ENCODE measurements around the gene ERGIC1.

DNA sequence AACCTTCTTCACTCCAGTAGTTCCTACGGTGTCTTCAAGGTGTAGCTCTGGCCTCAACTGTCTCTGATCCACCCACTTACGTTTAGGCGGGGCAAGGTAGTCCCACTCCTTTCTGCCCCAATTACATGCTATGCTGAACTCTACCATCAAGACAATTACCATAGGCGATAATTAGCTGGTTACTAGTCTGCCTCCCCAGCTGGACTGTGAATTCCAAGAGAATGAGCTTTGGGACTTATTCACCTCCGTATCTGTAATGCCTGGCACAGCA, 51.0 kb downstream of the DUSP1 start:
- PRO-cap: no peak
- RAMPAGE, long total RNA, 2 experiments: no peak in any of the 2 experiments

- PRO-cap: bidirectional peak, plus-strand start at chr5:172731628, minus-strand start at chr5:172731514
- RAMPAGE, long total RNA, 2 experiments: no peak in any of the 2 experiments
Observed at GRCh38 chr5:172731379-172732156, 39.4 kb downstream of the DUSP1 start.

GRCh38 chr5:172768273-172769516, 2.3 kb downstream of the DUSP1 start:
- PRO-cap: bidirectional peak, plus-strand start at chr5:172768760, minus-strand start at chr5:172768531; bidirectional peak, plus-strand start at chr5:172769126, minus-strand start at chr5:172768916
- RAMPAGE, long total RNA, 2 experiments: no peak in any of the 2 experiments

- PRO-cap: no peak
- RAMPAGE, long total RNA, 2 experiments: no peak in any of the 2 experiments
Observed at GRCh38 chr5:172833074-172833350, 1.0 kb upstream of the ERGIC1 start.

DNA sequence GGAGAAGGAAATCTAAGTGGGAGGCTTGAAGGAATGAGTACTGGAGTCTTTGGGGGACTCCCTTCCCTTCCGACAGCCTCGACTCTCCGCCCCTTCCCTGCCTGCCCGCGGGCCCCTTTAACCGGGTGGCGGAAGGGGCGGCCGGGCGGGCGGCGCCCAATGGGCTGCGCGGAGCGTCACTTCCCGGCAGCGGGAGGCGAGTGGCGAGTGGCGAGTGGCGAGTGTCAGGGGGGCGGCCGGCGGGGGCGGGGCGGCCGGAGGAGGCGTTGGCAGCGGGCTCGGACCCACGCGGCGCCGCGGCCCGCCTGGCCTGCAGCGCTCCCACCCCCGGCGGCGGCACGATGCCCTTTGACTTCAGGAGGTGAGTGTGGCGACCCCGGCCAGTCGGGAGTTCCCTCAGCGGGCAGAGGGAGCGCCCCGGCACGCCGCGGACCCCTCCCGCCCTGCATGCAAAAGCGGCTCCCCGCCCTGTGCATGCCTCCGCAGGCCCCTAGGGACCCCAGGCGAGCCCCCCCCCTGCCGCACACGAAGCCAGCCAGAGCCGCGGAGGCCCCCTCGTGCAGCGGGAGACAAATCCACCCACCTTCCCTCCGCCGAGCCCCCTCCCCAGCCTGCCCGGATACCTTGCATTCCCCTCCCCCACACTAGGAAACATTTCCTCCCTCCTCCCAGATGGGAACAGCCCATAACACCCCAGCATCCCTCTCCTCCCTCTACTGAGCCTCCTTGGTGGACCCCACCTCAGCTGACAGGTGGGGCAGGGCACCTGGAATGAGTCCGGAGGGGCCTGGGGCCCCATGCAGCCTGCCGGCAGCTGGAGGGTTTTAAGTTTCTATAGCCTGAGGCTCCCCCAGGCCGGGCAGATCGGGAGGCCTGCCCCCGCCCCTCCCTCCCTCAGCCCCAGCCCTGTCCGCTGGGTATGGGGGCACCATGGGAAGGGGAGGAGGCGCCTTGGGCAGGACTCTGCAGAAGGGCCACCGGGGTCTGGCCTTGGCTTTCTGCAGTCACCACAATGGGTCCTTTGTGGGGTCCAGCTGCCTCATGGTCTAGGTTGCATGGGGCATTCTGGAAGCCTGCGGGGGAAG, at the start of gene ERGIC1:
TSS of gene ERGIC1 (plus strand) at position 179 of the 1,085 bp plus-strand sequence.
- PRO-cap: bidirectional peak, plus-strand start at position 179 of the sequence, minus-strand start at position 119 of the sequence
- RAMPAGE, long total RNA, 2 experiments: start-site peak on the plus strand in 2 of 2 experiments, centred at positions 277 to 289 of the sequence, 97 to 132 reads per replicate

GRCh38 chr5:172846972-172847235, 12.9 kb downstream of the ERGIC1 start:
- PRO-cap: no peak
- RAMPAGE, long total RNA, 2 experiments: no peak in any of the 2 experiments

DNA sequence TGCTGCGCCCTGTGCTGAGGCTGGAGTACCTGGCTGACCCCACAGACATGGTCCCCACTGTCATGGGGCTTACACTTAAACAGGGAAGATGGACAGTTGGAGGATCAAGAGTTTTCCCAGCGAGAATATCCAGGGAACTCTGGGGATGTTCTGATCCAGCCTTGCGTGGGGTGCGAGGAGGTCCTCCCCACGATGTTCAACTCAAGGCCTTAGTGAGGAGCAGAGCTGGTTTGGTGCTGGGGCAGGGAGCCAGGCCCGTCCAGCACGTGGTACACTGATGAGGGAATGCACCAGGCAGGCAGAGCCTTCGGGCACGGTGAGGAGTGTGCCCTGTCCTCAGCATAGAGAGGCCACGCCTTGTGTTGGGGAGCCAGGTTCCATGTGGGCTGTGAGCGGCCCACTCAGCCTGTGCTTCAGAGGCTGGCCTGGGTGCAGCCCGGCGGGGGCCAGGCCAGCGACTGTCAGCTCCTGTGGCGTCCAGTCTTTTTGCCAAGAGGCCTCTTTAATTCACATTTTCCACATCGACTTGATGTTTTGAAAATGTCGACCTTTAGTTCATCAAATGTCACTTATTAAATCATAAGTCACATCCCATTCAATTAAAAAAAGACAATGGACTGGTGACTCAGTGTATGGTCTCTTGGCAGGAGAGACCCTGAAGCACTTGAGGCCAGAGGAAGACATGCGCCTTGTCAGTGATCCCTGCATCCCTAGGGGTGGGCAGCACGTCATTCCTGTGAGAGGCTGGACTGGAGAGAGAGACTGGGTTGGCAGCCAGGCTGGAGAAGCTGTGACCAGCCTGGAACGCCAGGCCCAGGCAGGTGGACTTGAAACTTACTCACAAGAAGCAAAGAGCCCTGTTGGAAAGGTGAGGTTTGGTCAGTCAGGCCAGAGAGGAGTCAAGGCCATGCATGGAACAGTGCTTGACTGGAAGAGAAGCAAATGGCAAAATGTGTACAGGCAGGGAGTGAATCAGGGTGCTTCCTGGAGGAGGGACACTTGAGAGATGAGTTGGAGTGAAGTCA, 21.7 kb downstream of the ERGIC1 start:
- PRO-cap: no peak
- RAMPAGE, long total RNA, 2 experiments: no peak in any of the 2 experiments

DNA sequence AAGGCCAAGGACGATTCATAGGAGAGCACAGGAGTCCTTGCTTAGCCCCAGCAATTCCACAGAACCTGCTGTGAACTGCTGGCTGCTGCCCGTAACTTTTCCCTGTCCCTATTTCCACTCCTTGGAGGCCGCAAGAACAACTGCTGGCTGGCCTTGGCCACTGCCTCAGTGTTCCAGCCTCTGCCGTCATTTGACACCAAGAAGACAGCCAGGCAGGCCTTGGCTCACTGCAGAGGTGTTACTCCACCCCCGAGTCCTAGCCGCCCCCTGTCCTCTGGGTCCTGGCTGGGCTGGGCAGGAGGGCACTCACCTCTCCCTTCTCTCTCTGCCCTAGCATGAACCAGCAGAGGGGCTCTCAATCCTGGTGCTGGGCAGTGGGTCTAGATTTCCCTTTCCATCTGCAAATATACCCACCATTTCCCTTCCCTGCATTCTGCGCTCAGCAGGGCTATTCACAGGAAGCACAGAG, 33.3 kb downstream of the ERGIC1 start:
- PRO-cap: no peak
- RAMPAGE, long total RNA, 2 experiments: no peak in any of the 2 experiments

DNA sequence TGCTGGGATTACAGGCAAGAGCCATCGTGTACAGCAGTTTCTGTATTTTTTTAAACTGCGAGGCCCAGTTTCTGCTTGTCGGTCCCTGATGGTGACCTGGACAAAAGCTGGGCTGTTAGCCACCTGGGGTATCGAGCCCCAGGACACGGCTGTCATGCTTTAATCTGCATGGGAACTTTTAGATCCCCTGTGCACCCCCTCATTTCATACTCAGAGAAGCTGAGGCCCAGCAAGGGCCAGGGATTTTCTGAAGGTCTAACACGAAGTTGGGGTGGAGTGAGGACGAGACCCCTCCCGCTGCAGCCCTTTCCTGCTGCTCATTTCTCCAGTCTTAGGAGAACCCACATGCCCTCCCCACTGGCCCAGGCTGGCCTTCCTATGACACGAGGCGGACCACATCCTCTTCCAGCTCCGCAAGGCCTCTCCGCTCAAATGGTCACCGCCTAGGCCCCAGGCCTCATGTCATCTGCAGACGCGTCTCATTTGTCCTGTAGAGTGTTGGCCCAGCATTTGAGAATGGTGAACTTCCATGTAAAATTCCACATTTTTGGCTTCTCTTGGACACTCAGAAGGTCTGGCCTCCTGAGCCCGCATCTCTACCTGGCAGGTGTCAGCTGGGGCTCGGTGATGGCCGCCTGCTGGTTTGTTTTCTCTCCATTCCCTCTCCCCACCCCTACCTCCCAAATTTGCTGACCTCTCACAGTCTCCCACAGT, 51.5 kb downstream of the ERGIC1 start:
- PRO-cap: no peak
- RAMPAGE, long total RNA, 2 experiments: no peak in any of the 2 experiments

DNA sequence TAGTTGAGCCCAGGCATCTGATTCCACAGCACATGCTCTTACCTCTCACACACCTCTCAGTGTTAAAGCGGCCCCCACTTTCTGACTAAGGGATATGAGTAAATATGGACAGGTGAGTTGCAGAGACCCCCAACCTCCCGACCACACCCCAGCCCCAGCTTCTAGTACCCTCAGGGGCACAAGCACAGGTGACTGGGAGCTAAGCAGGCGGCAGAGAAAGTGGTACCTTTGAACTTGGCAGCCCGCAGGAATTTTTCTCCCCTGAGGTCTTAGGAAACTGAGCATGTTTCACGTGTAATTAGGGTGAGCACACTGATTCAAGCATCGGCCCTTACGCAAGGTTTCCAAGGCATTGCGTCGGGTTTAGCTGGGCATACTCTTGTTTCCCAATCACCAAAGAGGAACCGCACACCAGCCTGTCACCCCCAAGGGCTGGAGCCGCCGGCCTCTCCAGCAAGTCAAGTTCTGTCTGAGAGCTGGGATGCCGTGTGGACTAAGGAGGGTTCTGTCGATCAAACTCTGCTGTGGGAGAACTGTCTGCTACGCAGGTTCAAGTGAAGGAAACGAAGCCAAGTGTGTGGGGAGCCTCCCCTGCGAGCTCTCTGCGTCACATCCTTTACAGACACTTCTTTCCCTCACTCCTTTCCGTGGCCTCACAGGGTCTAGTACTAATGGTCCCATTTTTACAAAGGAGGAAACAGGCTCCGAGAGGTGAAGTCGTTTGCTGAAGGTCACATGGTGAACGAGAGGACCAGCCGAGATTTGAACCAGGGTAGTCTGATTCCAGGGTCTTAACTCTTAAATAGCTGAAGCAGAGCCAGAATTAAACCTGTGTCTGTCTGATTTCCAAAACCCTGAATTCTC, 53.0 kb downstream of the ERGIC1 start:
- PRO-cap: bidirectional peak, plus-strand start at position 422 of the sequence, minus-strand start at position 221 of the sequence; bidirectional peak, plus-strand start at position 456 of the sequence, minus-strand start at position 467 of the sequence
- RAMPAGE, long total RNA, 2 experiments: no peak in any of the 2 experiments

DNA sequence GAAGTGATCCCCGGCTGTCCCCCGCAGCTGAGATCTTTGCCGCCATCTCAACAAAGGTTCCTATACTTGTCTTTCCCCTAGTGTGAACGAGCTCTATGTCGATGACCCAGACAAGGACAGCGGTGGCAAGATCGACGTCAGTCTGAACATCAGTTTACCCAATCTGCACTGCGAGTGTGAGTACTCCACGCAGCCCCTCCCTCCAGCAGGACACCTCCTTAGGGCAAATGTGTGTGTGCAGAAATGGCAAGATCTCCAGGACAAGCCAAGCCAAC, 49.7 kb upstream of the RPL26L1 start:
- PRO-cap: no peak
- RAMPAGE, long total RNA, 2 experiments: no peak in any of the 2 experiments

- PRO-cap: no peak
- RAMPAGE, long total RNA, 2 experiments: no peak in any of the 2 experiments
Observed at GRCh38 chr5:173235901-173236486, 988 bp upstream of the NKX2-5 start.

- PRO-cap: no peak
- RAMPAGE, long total RNA, 2 experiments: no peak in any of the 2 experiments
Observed at GRCh38 chr5:173238115-173239116, 3.4 kb upstream of the NKX2-5 start.

DNA sequence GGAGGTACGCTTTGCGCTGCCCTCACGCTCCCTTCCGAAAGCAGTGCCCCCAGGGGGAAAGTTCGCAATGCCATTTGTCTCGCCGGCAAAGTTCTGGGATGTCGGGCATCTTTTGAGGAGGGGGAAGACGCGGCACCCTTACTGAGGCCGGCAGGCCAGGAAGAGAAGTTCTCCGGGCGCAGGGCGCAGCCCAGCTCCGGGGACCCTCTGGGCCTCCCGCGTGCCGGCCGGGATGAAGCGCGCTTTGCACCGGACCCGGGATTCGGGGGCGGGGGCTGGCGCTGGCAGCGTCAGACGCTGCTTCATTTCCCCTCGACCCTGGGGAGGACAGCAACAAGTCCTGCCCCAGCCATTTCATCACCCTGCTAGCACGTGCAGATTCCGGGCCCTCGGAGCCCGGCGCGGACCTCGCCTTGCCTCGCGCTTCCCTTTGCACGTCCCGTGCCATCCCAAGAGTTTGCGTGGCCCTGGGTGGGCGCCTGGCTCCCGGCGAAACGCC, 691 bp downstream of the STC2 start:
- PRO-cap: no peak
- RAMPAGE, long total RNA, 2 experiments: no peak in any of the 2 experiments

GRCh38 chr5:173329001-173329440, 807 bp upstream of the STC2 start:
- PRO-cap: no peak
- RAMPAGE, long total RNA, 2 experiments: no peak in any of the 2 experiments

DNA sequence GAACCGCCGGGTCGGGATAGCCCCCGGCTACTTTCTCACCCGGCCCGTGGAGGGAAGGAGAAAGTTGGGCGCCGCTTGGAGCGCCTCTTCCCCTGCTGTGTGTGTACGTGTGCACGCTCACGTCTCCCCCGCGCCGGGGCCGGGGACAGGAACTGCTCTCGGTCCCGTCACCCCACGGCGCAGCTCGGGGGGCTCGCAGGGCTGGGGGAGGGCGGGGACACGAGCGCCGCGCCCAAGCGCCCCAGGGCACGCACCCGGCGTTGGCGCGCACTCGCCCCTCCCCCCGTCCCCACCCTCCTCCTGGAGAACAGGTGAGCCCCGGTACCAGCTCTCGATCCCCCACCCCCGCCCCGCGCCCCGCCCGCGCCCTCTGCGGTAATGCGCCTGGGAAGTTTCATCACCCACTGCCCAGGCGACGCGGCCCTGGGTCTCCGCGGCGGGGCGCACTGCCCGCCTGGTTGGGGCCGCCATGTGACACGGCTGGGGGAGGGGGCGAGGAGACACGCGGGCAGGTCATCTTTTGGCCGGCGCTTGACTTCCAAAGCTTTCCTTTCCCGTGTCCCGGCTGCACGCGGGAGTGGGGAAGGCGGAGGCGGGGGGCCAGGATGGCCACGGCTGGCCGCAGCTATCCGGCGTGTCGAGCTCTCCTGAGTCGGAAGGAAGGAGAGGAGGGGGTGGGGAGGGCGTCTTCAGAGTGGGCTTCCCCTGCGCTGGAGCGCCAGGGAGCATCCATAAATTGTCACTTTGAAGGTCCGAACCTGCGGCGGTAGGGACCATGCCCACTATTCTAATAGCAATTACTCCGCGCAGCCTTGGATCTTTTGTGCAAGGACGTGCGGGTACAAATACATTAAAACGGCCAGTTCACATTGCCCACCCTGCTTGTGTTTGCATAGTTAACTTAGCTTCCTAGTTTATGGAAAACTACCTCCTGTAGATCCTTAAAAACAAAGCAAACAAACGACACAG, 1.5 kb upstream of the STC2 start:
- PRO-cap: no peak
- RAMPAGE, long total RNA, 2 experiments: no peak in any of the 2 experiments

GRCh38 chr5:173412868-173413210, 84.6 kb upstream of the STC2 start:
- PRO-cap: no peak
- RAMPAGE, long total RNA, 2 experiments: no peak in any of the 2 experiments

DNA sequence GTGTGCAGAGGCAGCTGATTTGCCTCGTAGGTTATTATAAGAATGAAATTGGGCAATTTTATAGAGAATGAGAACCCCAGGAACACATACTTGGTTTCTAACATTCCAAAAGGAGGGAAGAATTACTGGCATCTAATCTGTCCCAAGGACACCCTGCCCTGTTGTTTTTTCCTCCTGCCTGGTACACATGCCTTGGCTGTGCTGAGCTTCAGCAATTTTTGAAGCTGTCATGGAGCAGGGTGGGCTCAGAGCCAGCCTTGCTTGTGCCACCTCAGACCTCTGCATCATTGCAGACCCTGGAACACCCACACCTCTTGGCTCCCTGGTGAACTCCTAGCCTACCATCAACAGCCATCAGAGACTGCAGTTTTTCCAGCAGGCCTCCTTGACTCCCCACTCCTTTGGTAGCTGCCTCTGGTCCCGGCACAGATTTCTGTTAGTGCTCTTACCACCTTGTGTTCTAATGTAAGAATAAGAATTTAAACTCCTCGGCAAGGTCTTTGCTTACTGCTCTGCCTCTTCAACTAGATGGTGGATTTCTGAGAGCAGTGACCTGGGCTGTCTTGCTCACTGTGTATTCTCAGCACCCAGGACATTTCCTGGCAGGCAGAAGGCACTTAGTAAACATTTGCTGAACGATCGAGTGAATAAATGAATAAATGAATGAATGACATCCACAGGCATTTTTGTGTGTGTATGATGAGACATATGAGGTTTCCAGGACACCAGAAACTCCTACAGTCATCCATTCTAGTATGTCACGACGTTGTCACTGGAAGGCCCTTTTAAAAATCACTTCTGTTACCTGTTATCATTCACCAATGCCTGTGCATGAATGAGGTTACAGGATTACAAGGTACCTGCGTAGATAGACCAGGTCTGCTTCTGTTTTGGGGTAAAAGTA, 143.3 kb downstream of the BOD1 start:
- PRO-cap: no peak
- RAMPAGE, long total RNA, 2 experiments: no peak in any of the 2 experiments

GRCh38 chr5:173669330-173669978, 53.0 kb upstream of the BOD1 start:
- PRO-cap: no peak
- RAMPAGE, long total RNA, 2 experiments: no peak in any of the 2 experiments

DNA sequence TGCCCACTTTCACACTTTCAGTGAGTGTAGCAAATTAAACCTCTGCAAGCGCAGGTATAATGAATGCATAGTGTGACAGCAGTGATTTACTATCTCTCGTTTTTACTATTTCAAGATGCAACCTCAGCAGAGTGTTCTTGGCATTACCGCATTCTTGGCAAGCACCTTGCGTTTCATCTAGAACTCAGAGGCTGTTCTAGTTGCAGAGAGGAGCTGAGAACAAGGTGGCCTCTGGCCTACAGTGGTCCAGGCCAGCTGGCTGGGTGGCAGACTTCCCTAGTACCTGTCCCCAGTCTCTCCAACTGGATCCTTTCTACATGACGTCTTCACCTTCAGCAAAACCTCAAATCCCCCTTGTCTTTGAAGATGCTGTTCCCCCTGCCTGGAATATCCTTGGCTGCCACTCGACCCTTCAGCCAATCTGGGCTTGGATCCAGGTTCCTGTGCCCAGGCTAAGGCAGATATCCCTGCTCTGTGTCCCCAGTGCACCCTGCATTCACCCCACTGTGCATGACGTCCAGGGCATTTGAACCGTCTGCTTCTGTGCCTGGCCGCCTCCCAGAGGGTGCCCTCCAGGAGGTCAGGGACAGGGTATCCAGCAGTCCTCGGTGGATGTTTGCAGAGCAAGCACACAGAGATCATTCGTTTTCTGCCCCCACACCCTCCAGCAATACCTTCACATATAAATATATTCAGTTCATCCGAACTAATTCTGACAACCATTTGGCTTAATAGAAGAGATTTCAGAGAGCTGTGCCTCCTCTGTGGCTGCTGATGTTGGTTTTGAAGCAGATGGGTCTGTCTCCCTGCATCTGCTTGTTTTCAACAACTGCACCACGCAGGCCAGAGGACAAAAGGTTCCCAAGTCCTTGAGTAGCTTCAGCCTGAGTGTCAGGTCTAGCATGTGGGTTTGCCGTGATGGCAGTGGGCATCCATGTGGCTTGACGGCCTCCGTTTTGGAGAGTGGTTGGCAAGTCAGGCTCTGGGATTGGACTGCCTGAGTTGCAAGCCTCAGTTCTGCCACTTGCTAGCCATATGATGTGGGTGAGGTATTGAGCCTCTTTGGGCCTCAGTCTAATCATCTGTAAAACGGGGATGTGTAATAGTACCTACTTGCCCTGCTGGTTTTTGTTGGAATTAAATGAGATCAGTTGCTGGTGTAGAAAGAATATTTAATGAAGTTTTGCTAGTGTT, 120.2 kb upstream of the CPEB4 start:
- PRO-cap: no peak
- RAMPAGE, long total RNA, 2 experiments: no peak in any of the 2 experiments